ENCODE data around the gene TPTE2.

DNA sequence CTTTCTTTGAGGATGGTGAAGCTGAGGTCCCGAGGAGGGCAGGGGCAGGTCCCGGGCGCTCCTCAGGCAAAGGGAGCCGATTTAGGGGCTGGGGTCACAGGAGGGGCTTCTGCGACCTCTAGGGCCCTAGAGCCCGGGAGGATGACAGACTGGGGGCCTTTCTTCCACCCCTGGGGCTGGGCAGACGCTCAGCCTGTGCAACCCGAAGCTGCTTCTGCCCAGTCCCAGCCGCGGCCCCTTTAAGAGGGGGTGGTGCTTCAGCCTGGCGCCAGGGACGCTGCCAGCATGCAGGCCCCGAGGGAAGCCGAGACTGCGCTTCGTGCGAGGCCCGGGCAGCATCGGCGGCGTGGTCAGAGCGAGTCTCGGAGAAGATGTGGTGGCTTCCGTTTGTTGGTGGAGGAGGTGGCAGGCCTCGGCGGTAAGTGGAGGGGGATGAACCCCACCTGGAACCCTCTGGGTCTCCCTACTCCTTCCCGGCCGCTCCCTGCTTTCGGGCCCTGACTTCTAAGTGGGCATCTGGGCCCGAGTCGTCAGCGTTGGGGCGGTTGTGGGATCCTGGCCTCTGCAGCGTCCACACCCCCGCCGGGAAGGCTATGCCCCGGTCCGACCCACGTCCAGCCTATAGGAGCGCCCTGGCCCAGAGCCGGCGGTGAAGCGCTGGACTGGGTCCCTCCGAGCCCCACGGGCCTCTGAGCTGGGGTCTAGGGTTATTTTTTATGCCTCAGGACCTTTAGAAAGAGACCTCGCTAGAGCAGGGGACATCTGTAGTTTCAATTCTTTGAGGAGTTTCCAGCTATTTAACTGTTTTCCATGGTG, 986.4 kb downstream of the TUBA3C start:
- PRO-cap, 7 experiments = no peak in any of the 7 experiments
- RAMPAGE, long total RNA, 2 experiments = no peak in any of the 2 experiments

GRCh38 chr13:19344588-19345423, 163.2 kb upstream of the TUBA3C start:
- PRO-cap, 7 experiments = no peak in any of the 7 experiments
- RAMPAGE, long total RNA, 2 experiments = no peak in any of the 2 experiments

DNA sequence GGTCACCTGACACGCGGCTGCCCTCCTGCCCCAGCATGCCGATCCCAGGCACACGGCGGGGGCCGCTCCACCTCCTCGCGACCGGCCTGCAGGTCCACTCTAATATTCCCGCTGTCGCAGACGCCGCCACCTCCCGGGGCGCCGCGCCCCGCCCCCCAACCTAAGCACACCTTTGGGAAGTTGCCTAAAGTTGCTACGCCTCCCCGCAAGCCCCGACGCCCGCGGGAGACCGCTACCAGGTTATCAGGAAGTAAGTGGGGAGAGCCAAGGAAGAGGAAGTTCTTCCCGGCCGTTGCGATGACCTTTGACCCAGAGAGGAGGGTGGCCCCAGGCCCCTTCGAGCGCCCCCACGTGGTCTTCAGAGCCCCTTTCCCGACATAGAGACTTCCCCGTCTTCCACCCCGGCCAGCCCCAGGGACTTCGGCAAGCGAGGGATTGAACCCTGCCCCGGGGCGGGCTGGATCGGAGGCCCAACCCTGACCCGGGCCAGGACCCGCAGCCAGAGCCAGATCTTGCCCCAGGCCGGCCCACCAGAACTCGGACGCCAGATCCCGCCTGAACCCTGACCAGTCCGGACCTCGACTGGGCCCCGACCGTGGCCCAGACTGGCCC, at the start of gene TPTE2:
TSS of gene TPTE2 (minus strand) at position 269 of the 612 bp plus-strand sequence.
- PRO-cap, 7 experiments = no peak in any of the 7 experiments
- RAMPAGE, long total RNA, 2 experiments = no peak in any of the 2 experiments

- PRO-cap, 7 experiments = no peak in any of the 7 experiments
- RAMPAGE, long total RNA, 2 experiments = no peak in any of the 2 experiments
Measured at GRCh38 chr13:19586935-19587296, 25.6 kb upstream of the TPTE2 start.

GRCh38 chr13:19601735-19602934, 31.3 kb upstream of the MPHOSPH8 start:
- PRO-cap, 7 experiments = peak in 2 of 7 experiments; most common plus-strand start chr13:19601898 (in 1)
- RAMPAGE, long total RNA, 2 experiments = no peak in any of the 2 experiments

GRCh38 chr13:19635708-19636088, 2.2 kb downstream of the MPHOSPH8 start:
- PRO-cap, 7 experiments = no peak in any of the 7 experiments
- RAMPAGE, long total RNA, 2 experiments = no peak in any of the 2 experiments

GRCh38 chr13:19688166-19689400, 55.1 kb downstream of the MPHOSPH8 start:
- PRO-cap, 7 experiments = no peak in any of the 7 experiments
- RAMPAGE, long total RNA, 2 experiments = no peak in any of the 2 experiments

DNA sequence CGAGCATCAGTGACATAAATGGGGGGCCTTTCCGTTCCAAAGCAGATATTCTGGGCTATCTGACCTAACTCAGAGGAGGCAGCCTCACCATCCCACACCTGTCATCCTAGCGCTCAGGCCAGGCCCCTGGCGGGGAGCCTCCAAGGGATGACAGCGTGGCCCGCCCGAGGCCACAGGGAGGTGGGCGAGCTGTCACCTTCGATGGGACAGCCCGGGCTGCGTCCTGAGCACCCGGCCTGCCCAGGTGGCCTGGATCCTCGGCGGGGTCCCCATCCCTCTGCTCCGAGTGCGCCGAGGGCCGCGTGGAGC, 42.7 kb downstream of the GJA3 start:
- PRO-cap, 7 experiments = no peak in any of the 7 experiments
- RAMPAGE, long total RNA, 2 experiments = no peak in any of the 2 experiments

GRCh38 chr13:20461787-20462355, 63.8 kb downstream of the CRYL1 start:
- PRO-cap, 7 experiments = no peak in any of the 7 experiments
- RAMPAGE, long total RNA, 2 experiments = no peak in any of the 2 experiments

GRCh38 chr13:20475642-20476281, 49.9 kb downstream of the CRYL1 start:
- PRO-cap, 7 experiments = no peak in any of the 7 experiments
- RAMPAGE, long total RNA, 2 experiments = no peak in any of the 2 experiments

GRCh38 chr13:20566394-20566962, 479 bp upstream of the IFT88 start:
- PRO-cap, 7 experiments = peak in 3 of 7 experiments; most common plus-strand start chr13:20566596 (in 3)
- RAMPAGE, long total RNA, 2 experiments = no peak in any of the 2 experiments

DNA sequence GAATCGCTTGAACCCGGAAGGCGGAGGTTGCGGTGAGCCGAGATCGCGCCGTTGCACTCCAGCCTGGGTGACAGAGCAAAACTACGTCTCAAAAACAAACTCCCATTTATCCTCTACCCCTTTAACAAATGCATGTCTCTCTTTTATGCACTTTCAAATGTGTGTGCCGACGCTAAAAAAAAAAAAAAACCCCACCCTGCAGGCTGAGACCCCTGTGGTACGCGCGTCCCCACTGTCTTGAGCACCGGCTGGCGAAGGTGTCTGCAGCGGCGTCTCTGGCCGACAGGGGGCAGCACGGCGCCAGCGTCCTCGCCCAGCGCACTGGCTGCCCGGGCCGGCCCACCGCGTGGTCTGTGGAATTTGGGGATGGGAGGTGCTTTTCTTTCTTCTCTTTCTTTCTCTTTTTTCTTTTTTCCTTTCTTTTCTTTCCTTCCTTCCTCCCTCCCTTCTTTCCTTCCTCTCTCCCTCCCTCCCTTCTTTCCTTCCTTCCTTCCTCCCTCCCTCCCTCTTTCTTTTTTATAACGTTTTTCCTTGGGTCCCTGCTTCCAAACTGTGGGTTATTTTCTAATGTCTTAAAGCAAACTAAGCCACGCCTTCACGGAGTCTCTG, 9.1 kb downstream of the IL17D start:
- PRO-cap, 7 experiments = no peak in any of the 7 experiments
- RAMPAGE, long total RNA, 2 experiments = no peak in any of the 2 experiments

- PRO-cap, 7 experiments = no peak in any of the 7 experiments
- RAMPAGE, long total RNA, 2 experiments = no peak in any of the 2 experiments
Measured at GRCh38 chr13:21032928-21033931, 28.2 kb downstream of the LATS2 start.

DNA sequence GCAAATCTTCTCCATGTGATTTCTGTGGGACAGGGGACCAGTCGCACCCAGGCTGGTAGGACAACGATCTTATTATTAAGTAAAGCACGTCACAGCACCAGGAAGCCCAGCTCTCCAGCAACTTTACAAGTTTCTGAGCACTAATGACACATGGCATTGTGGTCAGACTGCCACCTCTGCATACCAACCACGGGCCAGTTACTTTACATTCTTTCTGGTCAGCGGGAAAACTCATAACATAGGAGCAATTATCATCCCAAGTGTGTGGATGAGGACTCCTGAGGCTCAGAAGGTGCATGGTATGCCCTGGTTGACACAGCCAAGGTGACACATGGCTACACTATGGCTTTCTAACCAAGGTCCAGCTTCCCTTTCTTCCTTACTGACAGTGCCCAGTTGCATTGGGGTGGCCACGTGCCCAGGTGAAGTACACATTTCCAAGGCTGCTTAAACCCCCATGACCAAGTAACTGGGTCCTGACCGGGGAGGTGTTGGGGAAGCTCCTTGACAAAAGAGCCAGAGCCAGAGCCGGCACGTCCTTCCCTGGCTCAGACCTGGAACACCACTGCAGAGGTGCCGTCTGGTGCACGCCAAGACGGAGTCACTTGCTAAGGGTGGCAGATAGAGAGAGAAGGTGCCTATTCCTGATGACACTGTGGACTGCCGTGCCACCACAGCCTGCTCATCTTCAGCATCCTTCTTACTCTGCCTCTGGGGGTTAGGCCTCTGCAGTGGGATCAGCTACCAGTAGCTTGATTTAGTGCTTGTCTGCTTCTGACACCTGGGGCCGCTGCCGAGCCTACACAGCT, 27.2 kb downstream of the LATS2 start:
- PRO-cap, 7 experiments = no peak in any of the 7 experiments
- RAMPAGE, long total RNA, 2 experiments = no peak in any of the 2 experiments

DNA sequence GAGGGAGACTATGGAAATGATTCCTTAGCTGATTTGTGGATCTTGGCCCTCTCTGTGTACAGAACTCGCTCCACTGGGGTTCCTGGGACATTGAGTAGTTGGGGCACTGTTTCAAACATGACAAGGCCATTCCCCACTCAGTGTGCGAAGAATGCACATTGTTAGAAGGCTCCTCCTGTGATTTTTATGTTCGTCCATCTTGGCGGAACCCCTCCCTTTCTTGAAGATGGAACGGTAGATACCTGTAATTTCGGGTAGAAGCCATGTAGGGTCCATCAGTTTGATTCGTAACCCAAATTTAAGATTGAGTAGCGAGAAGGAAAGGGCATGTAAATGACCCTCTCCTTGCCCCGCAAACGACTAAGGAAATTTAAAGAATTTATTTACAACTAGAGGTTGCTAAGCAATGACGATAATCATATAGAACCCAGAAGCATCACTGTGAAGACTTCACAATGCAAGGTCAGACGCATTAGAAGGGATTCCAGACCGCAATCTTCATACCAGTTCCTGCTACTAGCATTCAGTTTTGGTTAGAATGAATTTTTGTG, 620 bp upstream of the ZDHHC20 start:
- PRO-cap, 7 experiments = no peak in any of the 7 experiments
- RAMPAGE, long total RNA, 2 experiments = no peak in any of the 2 experiments

DNA sequence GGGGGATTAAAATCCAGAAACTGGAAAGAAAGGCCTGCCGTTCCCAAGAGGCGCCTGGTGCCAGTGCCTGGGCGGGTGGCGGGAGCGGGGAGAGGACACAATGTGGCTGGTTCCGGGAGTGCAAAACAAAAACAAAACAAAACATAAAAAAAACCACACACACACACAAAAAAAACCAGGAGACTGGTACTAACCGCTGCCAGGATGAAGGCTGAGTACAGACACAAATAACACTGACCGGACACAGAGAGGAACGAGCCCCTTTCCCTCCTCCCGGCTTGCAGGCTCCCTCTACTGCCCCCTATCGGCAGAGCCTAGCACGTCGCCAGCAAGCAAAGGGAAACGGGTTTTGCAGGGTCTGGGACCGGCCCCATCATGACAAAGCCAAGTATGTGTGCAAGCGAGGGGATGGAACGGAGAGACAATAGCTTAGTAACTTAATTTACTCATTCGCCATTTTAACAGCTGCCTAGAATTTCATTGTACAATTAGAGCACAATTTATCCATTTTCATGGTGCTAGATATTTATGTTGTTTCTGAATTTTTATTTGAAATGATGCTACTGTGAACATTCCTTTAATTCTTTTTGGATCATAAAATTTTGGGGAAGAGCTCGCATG, 17.9 kb upstream of the ZDHHC20 start:
- PRO-cap, 7 experiments = no peak in any of the 7 experiments
- RAMPAGE, long total RNA, 2 experiments = no peak in any of the 2 experiments

GRCh38 chr13:21616863-21617432, 13.0 kb upstream of the MICU2 start:
- PRO-cap, 7 experiments = no peak in any of the 7 experiments
- RAMPAGE, long total RNA, 2 experiments = no peak in any of the 2 experiments

DNA sequence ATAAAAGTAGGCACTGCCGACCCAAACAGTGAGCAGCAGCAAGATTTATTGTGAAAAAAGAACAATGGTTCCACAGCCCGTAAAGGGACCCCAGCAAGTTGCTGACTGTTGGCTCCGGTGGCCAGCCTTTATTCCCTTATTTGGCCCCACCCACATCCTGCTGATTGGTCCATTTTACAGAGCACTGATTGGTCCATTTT, 161.6 kb downstream of the FGF9 start:
- PRO-cap, 7 experiments = no peak in any of the 7 experiments
- RAMPAGE, long total RNA, 2 experiments = no peak in any of the 2 experiments

DNA sequence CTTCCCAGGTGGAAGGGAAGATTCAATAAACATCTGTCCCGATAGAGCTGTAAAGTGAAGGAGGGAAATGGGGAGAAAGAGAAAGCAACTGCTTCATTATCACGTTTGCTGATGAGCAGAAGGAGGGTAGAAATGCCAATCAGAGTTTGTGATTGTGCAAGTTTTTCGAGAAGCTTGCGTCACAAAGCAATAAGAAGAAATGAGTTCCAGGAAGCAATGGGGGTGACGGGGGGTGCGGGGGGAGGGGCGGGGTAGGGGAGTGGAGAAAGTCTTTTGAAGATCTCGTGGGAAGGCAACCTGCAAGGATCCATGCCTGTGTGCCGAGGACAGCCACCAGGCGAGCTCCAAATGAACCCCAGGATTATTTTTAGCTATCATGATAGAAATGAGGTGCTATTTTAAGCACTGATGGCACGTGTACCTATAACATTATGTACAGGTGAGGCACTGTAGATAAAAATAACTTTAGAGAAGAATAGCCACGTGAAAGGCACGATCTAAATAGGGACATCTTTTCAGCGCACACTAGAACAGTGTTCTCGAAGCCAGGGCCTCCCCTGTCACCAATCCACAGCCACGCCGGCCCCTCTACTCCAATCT, 224.3 kb downstream of the FGF9 start:
- PRO-cap, 7 experiments = no peak in any of the 7 experiments
- RAMPAGE, long total RNA, 2 experiments = no peak in any of the 2 experiments

GRCh38 chr13:22009473-22010131, 338.7 kb downstream of the FGF9 start:
- PRO-cap, 7 experiments = no peak in any of the 7 experiments
- RAMPAGE, long total RNA, 2 experiments = no peak in any of the 2 experiments